Renal cortical epithelial cell (primary cell): ENCODE measurements around a stretch of chr2.

DNA sequence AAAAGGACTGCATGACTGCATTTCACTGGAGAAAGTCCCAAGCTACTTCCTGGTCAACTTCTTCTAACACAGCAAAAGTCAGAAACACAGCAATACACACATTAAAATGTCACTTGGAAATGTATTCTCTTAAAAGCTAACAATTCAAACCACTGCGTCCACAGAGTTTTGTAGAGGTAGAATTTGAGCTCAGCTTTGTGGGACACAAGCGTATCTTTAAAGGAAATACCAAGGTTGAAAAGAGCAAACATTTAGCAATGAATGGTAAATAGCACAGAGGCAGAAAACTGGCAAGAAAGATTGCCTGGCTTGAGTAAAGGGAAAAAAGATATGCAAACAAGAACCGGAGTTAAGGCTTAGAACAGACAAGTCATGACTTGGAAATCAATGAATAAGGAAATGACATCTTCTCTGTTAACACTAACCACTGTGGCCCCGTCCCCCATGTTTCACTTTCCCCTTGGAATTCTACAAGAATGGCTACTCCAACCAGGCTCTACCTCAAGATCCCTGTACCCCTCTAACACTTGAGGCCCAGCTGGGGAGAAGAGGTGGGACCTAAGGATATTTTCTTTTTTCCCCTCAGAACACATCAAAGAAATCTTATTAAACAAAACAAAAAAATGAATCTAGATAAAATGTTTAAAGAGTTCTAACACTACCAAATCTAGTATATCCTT, 3.9 kb downstream of the STAM2 start:
- RRBS = no CpG with 5 or more reads among the region's 4 CpGs

GRCh38 chr2:152172251-152172711, 3.3 kb downstream of the STAM2 start:
- RRBS = no CpG with 5 or more reads among the region's 3 CpGs

DNA sequence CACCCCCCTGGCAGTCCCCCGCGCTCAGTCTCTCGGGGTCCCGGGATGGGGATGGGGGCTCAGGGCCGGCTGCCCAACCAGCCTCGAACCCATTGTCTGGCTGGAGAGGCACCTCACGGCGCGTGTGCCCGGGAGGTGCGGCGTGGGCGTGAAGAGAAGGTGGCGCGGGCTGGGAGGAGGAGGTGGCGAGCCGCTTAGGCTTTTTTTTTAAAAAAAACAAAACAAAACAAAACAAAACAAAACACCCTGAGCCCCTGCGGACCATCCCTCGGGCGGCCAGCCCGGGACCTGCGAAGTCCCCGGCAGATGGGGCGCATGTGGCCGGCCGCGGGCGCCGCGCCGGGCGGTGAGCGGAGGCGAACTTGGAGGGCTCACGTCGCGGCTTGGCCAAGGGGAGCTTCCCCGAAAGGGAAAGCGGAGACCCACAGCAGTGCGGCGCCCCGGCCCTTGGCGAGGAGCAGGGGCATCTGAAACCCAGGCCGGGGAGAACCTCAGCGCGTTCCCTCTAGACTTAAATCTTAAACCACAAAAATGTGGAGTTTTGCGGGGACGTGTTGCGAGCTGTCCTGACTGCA, 993 bp downstream of the FMNL2 start:
- RRBS = under 1% methylated on average over 15 of the region's 49 CpGs

GRCh38 chr2:152402802-152403453, 68.0 kb downstream of the FMNL2 start:
- RRBS = no CpG with 5 or more reads among the region's 10 CpGs

DNA sequence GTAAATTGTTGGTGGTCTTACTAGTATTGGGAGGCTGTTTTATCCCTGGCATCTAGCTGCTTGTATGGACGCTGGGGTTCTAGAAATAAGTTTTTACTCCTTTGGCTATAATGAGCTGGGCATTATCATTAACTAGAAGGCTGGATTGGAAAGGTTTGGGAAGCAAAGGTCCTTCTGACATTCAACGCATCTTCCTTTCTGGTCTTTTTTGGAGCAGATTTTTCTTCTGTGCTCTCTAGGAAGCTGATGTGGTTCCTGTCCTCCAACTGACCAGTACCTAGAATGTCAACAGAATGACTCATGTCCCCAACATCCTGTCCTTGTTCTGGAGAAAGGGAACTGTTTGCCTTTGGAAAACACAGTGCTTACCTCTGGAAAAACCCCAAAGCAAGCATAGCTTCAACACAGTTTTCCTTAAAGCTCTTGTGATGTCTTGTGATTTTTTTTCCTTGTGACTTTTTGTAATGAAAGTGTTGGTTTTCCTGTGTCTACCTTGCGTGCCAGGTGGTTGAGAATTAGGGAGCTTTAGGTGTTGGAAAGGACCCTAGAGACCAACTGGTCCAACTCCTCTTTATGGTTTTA, 70.2 kb downstream of the FMNL2 start:
- RRBS = no CpG with 5 or more reads among the region's 3 CpGs

DNA sequence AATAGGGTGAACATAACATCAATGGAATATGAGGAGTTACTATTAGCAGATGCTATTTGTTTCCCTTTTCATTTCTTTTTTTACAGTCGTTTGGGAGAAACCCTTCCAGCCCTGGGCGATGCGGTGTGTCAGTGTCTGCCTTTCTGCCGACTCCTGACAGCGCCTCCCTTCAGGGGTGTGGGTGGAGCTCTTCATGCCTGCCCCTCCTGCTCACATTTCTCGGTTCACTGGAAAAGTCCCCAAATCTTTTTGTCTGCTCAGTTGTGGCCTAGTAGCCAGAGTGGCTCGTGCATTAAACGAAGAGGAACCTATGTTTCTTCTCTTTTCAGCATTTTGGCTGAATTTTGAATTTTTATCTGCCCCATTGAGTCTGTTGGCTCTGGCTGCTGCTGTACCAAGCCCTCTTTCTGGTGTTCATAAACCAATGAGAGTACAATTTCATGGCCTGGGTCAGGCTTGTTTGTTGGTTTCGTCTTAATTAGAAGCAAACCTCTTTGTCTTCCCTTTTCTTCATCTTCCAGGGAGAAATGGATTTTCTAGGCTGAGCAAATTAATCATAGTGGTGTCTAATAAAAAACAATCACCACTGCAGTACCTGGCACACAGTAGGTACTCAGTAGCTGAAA, 72.4 kb downstream of the FMNL2 start:
- RRBS = no CpG with 5 or more reads among the region's 9 CpGs

- RRBS = no CpG with 5 or more reads among the region's 9 CpGs
Observed at GRCh38 chr2:152537045-152537575, 180.2 kb downstream of the PRPF40A start.

GRCh38 chr2:152639854-152640180, 77.4 kb downstream of the PRPF40A start:
- RRBS = no CpG with 5 or more reads among the region's 2 CpGs

- RRBS = no CpG with 5 or more reads among the region's 3 CpGs
Observed at GRCh38 chr2:154427446-154427898, 271.0 kb upstream of the KCNJ3 start.

DNA sequence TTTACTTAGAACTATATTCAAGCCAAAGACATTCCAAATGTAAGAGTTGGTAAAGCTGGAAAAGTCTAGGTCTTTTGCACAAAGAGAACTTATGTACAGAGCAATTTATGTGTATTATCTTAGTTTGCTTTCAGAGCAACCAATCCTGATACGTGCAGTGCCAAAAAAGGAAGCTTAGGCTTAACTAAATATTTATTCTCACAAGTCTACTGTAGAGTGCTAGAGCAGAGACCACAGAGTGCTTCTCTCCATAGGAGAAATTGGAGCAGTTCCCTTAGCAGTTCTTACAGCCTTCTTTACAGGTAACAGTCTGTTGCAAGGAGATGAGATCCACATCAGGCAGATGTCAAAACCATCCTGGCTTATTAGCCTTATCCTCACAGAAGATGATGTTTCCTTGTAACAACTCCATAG, 250.8 kb upstream of the KCNJ3 start:
- RRBS = no CpG with 5 or more reads among the region's 1 CpG

- RRBS = no CpG with 5 or more reads among the region's 2 CpGs
Observed at GRCh38 chr2:154449815-154450403, 248.6 kb upstream of the KCNJ3 start.

DNA sequence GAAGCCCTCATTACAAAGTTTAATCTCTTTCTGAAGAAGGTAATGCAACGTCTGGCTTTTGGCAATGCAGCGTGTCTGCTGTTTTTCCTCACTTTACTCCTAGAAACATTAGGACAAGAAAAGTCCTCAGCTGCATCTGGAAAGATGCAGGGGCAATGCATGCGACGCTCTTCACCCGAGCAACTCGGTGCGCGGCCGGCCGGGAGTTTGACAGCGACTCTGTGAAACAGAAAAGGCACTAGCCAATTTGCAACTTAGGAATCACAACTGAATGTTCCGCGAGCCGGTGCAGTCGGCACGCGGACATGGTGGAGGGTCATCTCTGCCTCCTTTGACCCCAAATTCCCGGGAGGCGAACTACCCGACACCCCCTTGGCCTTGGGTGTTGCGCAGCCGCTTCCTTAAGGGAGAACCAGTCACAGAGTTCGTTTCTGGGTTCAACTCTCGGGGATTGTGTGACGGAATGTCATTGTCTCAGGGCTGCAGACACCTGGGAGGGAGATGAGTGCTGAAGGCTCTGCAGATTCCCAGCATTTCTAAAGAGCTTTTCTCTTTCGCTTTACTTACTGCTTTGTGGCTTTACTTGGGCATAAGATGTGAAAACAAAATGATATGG, 9.8 kb downstream of the NR4A2 start:
- RRBS = 4% methylated on average over 9 of the region's 26 CpGs

DNA sequence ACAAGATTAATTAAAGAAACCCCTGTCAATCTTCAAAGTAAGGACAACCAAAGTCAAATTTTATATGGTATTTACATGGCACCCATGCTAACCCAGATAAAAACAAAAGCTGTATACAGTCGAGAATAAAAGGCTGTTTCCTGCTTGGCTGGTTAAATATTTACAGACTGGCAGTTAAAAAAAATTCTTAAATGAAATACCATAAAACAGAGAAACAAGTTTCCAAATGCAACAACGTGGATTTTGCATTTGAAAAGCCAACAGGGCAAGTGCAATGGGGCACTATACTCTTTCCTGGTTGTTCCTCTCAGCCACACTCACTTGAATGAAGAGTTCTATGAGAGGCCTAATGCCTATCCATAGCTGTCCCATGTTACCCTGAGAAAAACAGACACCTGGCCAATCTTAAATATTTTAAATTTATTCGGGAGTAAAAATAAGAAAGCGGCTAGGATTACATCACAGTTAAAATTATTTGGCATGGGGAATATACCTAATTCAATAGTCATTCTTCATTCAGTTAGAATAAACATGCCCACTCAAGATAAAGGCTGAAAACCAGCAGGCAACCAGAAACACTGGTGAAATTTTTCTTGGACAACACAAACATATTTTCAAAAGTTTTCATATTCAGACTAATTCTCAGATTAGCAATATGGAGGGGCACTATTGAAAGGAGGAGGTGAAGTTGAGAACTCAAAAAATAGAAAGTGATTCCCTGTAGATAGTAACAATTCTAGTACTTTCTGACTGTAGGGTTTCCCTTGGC, 6.2 kb upstream of the NR4A2 start:
- RRBS = no CpG with 5 or more reads among the region's 4 CpGs

GRCh38 chr2:156398893-156399867, 37.0 kb upstream of the GPD2 start:
- RRBS = no CpG with 5 or more reads among the region's 10 CpGs

DNA sequence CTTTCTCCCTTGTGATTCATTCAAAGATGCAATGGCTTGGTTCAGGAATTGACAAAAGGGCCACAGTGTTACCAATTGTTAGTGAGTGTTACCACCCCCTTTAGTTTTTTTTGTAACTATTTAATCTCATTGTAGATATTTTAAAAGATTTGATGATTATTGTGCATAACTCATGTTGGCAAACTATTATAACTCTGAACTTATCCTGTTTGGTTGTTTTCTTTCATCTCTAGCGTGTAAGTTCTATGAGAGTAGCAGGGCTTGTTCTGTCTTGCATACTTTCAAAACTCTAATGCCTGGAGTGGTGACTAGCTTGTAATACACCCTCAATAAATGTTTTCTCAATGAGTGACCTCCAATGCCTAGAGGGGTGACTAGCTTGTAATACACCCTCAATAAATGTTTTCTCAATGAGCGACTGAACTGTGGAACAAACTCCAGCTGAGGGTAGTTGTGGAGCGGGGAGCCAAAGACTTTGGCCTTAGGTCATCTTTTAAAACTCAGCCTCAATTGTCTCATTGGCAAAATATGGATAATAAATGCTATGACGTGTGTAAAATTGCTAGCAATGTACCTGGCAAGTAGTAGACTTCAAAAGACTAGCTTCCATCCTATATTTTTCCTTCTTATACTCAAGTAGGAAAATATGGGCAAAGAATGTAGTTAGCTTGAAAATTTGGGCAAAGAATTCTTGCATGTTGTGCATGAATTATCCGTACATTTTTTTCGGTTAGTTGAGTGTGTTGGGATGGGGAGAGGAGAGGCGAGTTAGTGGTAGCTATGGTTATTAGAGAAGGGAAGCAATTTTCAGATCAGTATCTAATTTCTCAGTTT, 1.8 kb downstream of the GPD2 start:
- RRBS = no CpG with 5 or more reads among the region's 7 CpGs

- RRBS = no CpG with 5 or more reads among the region's 3 CpGs
Observed at GRCh38 chr2:157250864-157251106, 6.7 kb upstream of the GALNT5 start.

- RRBS = no CpG with 5 or more reads among the region's 2 CpGs
Observed at GRCh38 chr2:157470196-157470747, 26.4 kb upstream of the CYTIP start.

GRCh38 chr2:157741722-157742485, 113.2 kb upstream of the ACVR1C start:
- RRBS = no CpG with 5 or more reads among the region's 14 CpGs